IMR-90 (cell line): ENCODE measurements around the genes GYPE, LSM6, POU4F2 and TTC29.

DNA sequence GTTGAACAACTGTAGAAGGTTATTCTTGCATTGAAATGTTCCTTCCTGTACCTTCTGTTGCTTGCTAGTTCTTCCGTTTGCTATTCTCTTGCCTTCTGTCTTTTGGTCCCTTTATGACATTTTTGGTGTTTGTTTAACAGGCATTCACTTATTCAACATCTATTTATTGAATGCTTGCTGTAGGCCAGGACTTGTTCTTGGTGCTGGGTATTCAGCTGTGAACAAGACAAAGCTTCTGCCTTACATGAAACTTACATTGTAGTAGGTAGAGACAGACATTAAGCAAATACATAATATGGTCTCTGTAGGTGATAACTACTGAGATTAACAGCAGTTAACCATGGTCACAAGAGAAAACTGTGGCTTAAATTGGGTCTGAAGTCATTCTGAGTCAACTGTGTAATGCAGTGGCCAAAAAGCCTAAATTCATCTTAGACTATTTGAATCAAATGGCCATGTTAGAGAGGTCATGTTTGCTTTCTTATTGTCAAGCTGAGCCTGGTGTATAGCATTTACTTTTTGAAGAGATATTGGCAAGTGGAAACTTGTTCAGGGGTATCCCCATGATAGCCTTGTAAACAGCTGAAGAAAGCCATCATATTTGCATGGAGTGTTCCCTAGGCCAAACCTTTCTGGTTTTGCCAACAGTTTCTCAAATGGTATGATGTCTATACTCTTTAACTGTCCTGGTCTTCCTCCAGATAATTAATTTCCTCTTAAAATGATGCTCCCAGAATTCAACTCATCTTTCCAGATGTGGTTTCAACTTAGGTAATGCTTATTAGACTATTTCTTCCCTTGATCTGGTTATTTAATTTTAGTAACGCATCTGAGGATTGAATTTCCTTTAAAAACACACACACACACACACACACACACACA is 35.8 kb downstream of the GAB1 start:
- RRBS, result no CpG with 5 or more reads among the region's 2 CpGs
CAGE:
- cytosol, long polyA plus RNA, result no peak
- long polyA plus RNA, result no peak
- nucleus, long polyA plus RNA, result no peak

DNA sequence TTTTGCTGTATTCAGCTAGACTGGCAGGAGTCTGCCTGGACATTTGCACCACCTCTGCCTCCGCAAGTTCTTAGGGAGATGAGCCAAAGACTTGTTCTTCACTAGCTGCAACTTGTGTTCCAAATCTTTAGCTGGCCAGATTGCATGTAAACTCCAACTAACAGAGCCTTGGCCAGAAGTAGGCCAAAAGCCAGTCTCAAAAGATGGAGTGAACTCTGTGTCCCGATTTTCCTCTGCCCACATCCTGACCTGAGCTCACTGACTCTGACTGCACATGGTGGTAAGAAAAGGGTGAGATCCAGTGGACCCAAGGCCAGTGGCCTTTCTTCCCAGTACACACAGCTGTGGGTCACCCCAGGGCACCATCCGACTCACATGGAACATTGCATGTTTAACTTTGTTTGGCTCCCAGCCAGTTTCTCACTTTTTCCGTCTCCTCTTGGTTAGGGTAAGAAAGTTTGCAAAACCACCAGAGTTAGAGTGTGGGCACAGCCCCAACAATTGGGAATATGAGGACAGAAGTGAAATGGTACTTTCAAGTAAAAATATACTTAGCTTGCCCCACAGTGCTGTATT is 69.8 kb downstream of the GAB1 start:
- RRBS, result no CpG with 5 or more reads among the region's 4 CpGs
CAGE:
- cytosol, long polyA plus RNA, result no peak
- long polyA plus RNA, result no peak
- nucleus, long polyA plus RNA, result no peak

GRCh38 chr4:143905201-143905688 is at the start of gene GYPE:
Gene GYPE (minus strand): TSS chr4:143905559.
- RRBS, result no CpG with 5 or more reads among the region's 3 CpGs
CAGE:
- cytosol, long polyA plus RNA, result no peak
- long polyA plus RNA, result no peak
- nucleus, long polyA plus RNA, result no peak

GRCh38 chr4:144356967-144357426 is 216.5 kb upstream of the GYPA start:
- RRBS, result no CpG with 5 or more reads among the region's 9 CpGs
CAGE:
- cytosol, long polyA plus RNA, result no peak
- long polyA plus RNA, result no peak
- nucleus, long polyA plus RNA, result no peak

- RRBS, result no CpG with 5 or more reads among the region's 3 CpGs
CAGE:
- cytosol, long polyA plus RNA, result no peak
- long polyA plus RNA, result no peak
- nucleus, long polyA plus RNA, result no peak
These were observed 5.9 kb downstream of the SMAD1 start for GRCh38 chr4:145487563-145487992.

- RRBS, result no CpG with 5 or more reads among the region's 2 CpGs
CAGE:
- cytosol, long polyA plus RNA, result no peak
- long polyA plus RNA, result no peak
- nucleus, long polyA plus RNA, result no peak
These were observed 29.6 kb downstream of the C4orf51 start for GRCh38 chr4:145709525-145709939.

- RRBS, result no CpG with 5 or more reads among the region's 6 CpGs
CAGE:
- cytosol, long polyA plus RNA, result no peak
- long polyA plus RNA, result no peak
- nucleus, long polyA plus RNA, result no peak
These were observed 91.4 kb upstream of the ZNF827 start for GRCh38 chr4:146029962-146030470.

- RRBS, result no CpG with 5 or more reads among the region's 6 CpGs
CAGE:
- cytosol, long polyA plus RNA, result no peak
- long polyA plus RNA, result no peak
- nucleus, long polyA plus RNA, result no peak
These were observed 53.8 kb upstream of the LSM6 start for GRCh38 chr4:146121585-146122277.

- RRBS, result 2% methylated on average over 36 of the region's 79 CpGs
CAGE:
- cytosol, long polyA plus RNA, result no peak
- long polyA plus RNA, result no peak
- nucleus, long polyA plus RNA, result no peak
These were observed at the start of gene LSM6 for GRCh38 chr4:146175393-146176492. Gene LSM6 (plus strand): TSS chr4:146175718.

- RRBS, result no CpG with 5 or more reads among the region's 19 CpGs
CAGE:
- cytosol, long polyA plus RNA, result no peak
- long polyA plus RNA, result no peak
- nucleus, long polyA plus RNA, result no peak
These were observed 28.8 kb downstream of the REELD1 start for GRCh38 chr4:146242942-146243706.

- RRBS, result no CpG with 5 or more reads among the region's 11 CpGs
CAGE:
- cytosol, long polyA plus RNA, result no peak
- long polyA plus RNA, result no peak
- nucleus, long polyA plus RNA, result no peak
These were observed 113.9 kb downstream of the SLC10A7 start for GRCh38 chr4:146407396-146408586.

GRCh38 chr4:146638426-146639475 is at the start of gene POU4F2:
Gene POU4F2 (plus strand): TSS chr4:146638893.
- RRBS, result 2% methylated on average over 19 of the region's 105 CpGs
CAGE:
- cytosol, long polyA plus RNA, result no peak
- long polyA plus RNA, result no peak
- nucleus, long polyA plus RNA, result no peak

DNA sequence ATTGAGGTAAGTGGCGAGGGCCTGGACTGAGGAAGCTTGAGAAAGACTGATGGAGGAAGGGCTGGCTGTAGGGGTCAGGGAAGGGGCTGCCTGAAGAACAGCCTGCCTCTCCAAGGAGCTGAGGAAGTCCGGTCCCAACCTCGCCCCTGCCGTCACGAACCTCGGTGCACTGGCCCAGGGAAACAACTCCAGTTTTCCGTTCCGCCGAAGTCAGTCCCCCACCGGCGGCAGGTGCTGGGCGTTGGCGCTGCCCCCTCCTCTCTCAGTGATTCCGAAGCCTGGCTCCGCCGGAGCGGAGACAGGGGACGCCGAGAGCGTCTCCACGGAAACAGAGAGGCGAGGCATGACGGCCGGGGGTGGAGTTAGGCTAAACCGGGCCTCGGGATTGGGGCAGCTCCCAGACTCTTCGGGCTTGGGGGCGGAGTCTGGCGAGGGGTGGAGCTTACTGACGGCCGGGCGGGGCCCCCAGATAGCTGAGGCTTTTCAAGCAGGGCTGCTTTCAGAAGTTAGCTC is at the start of gene TTC29:
TTC29 (minus strand) TSS at position 316 of the 513 bp plus-strand sequence.
- RRBS, result 2% methylated on average over 30 of the region's 32 CpGs
CAGE:
- cytosol, long polyA plus RNA, result no peak
- long polyA plus RNA, result no peak
- nucleus, long polyA plus RNA, result no peak

DNA sequence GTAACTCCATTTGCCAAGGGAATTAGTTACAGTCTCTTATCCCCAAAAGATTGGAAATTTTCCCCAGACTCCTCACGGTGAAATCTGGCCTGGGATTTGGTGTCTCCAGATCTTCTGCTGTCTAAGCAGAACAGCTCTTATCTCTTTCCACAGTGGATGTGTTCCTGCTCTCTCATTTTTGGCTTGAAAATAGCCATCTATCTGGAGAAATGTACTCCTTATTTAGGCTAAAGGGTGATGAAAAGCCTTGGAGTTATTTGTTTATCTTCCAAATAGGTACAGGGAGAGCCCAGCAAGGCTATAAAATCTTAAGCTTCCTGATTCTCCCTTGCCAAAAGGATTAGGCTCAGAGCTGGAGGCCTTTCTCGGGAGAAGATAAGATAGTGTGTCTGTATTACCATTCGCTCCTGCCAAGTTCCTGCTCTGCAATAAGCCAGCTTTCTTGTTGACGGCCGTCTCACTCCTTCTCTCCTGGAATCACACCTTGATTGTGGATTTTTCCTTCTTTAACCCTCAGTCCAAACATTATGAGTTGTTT is 171.7 kb upstream of the TTC29 start:
- RRBS, result no CpG with 5 or more reads among the region's 5 CpGs
CAGE:
- cytosol, long polyA plus RNA, result no peak
- long polyA plus RNA, result no peak
- nucleus, long polyA plus RNA, result no peak

GRCh38 chr4:147460387-147460672 is 20.6 kb upstream of the EDNRA start:
- RRBS, result no CpG with 5 or more reads among the region's 2 CpGs
CAGE:
- cytosol, long polyA plus RNA, result no peak
- long polyA plus RNA, result no peak
- nucleus, long polyA plus RNA, result no peak

- RRBS, result no CpG with 5 or more reads among the region's 7 CpGs
CAGE:
- cytosol, long polyA plus RNA, result no peak
- long polyA plus RNA, result no peak
- nucleus, long polyA plus RNA, result no peak
These were observed 11.8 kb downstream of the EDNRA start for GRCh38 chr4:147492681-147493163.

DNA sequence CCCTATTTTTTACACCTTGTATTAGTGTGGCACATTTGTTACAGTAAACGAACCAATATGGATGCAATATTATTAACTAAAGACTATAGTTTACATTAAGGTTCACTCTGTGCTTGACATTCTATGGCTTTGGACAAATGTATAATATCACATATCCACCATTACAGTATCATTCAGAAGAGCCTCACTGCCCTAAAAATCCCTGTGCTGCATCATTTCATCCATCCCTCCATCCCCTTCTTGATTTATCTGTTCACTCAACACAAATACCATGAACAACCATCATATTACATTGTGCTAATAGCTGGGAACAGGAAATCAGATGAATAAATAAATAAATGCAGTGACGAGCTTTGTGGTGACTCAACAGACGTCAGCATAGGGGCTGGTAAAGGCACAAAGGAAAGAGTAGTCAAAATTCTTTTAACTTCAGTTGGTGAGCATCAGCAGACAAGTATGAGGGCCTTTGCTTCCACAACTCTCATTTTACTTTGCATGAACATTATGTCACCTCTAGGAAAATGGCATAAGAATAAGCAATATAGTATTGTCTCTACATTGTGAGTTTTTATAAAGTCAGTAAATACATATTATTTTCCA is 65.4 kb downstream of the EDNRA start:
- RRBS, result no CpG with 5 or more reads among the region's 3 CpGs
CAGE:
- cytosol, long polyA plus RNA, result no peak
- long polyA plus RNA, result no peak
- nucleus, long polyA plus RNA, result no peak

DNA sequence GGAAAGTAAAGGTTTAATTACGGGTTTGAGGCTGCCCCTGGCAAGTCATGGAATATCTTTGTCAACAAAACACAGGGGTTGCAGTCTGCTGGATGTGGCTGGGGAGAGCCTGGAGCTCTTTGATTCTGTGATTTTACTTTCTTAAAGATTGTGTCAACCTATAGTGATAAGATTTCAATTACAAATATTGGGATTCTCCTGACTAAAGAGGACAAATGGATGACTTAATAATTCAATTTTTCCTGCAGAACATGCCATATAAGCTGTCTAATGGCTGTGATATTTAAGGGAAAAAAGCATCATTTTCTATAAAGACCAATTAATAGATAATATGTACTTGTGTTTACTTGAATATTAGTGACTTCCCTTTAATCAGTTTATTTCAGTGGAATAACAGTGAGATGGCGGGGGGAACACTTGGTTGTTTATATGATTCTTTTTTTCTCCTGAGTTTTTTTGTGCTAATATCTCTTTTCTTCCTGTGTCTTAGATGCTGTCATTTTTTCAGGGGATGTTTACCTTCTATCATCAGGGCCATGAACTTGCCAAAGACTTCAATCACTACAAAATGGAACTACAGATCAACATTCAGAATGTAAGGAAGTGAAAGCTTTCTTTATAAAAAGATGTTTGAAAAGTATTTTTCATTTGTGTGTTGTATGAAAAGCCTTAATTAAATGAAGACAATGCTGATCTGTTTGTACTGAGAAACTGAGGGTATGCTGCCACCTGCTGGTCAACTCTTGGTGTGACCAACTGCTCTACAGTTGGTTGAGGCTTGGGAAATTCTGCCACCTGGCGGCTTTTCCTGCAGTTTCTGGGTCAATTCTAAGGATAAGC is 134.6 kb downstream of the ARHGAP10 start:
- RRBS, result no CpG with 5 or more reads among the region's 3 CpGs
CAGE:
- cytosol, long polyA plus RNA, result no peak
- long polyA plus RNA, result no peak
- nucleus, long polyA plus RNA, result no peak

DNA sequence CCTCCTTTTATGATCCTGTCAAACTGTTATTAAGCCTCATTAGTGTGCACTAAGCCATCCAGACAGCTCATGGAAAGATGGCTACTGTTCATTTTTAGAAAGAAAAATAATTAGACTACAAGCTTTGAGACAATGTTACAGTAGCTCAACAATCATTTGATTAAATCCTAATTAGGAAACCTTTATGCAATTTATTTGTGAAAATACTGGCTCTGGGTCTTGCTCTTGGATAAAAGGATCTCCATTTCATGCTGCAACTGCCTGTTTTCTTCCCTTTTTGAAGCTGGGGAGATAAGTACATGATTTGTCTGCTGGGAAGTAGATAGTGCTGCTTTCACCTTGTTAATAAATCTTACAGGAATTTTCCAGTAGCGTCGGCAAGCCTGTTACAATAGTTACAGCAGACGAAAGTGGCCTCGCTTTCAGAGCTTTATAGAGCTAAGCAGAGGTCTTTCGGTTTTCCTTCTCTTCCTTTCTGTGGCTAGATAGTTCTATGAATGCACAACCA is 237.5 kb downstream of the ARHGAP10 start:
- RRBS, result no CpG with 5 or more reads among the region's 5 CpGs
CAGE:
- cytosol, long polyA plus RNA, result no peak
- long polyA plus RNA, result no peak
- nucleus, long polyA plus RNA, result no peak

GRCh38 chr4:148442579-148443615 is 683 bp upstream of the NR3C2 start:
- RRBS, result no CpG with 5 or more reads among the region's 52 CpGs
CAGE:
- cytosol, long polyA plus RNA, result no peak
- long polyA plus RNA, result no peak
- nucleus, long polyA plus RNA, result no peak